Choroid plexus epithelial cell (primary cell): Measurements from ENCODE around the genes KLF17, BTBD19 and PRDX1.

- RRBS = no CpG with 5 or more reads among the region's 3 CpGs
These were observed 64.8 kb upstream of the ARTN start for GRCh38 chr1:43868698-43869215.

DNA sequence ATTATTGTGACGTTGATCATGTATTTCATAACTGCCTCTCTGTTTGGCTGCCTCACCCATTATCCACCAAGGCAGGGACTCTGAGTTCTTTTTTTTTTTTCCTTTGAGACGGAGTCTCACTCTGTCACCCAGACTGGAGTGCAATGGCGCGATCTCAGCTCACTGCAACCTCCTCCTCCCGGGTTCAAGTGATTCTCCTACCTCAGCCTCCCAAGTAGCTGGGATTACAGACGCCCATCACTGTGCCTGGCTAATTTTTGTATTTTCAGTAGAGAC is 52.7 kb upstream of the ARTN start:
- RRBS = no CpG with 5 or more reads among the region's 6 CpGs

DNA sequence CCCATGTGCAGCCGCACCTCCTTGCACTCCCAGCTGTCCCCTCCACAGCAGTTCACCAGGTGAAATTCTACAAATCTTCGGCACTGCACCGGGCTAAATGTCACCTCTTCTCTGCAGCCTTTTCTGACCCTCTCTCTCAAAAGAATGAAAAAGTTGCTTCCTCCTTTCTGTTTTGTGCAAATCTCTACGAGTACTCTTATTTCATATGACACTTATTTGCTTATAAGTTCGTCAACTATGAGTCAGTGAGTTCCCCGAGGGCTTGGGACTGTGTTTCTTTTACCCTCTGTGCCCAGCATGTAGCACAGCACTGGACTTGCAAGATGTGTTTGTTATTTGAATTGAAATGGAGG is 6.4 kb downstream of the SLC6A9 start:
- RRBS = no CpG with 5 or more reads among the region's 6 CpGs

- RRBS = no CpG with 5 or more reads among the region's 2 CpGs
These were observed 772 bp upstream of the SLC6A9 start for GRCh38 chr1:44032021-44032446.

GRCh38 chr1:44032447-44032860 is 1.2 kb upstream of the SLC6A9 start:
- RRBS = no CpG with 5 or more reads among the region's 7 CpGs

GRCh38 chr1:44043326-44044025 is 12.2 kb upstream of the SLC6A9 start:
- RRBS = no CpG with 5 or more reads among the region's 15 CpGs

GRCh38 chr1:44118559-44119367 is at the start of gene KLF17:
KLF17 (plus strand) TSS chr1:44118821.
- RRBS = 73% methylated on average over 1 of the region's 37 CpGs

- RRBS = no CpG with 5 or more reads among the region's 6 CpGs
These were observed 3.8 kb downstream of the DMAP1 start for GRCh38 chr1:44217084-44217520.

- RRBS = no CpG with 5 or more reads among the region's 5 CpGs
These were observed 10.4 kb downstream of the DMAP1 start for GRCh38 chr1:44223719-44224072.

- RRBS = no CpG with 5 or more reads among the region's 5 CpGs
These were observed 91.5 kb downstream of the RNF220 start for GRCh38 chr1:44496552-44496939.

DNA sequence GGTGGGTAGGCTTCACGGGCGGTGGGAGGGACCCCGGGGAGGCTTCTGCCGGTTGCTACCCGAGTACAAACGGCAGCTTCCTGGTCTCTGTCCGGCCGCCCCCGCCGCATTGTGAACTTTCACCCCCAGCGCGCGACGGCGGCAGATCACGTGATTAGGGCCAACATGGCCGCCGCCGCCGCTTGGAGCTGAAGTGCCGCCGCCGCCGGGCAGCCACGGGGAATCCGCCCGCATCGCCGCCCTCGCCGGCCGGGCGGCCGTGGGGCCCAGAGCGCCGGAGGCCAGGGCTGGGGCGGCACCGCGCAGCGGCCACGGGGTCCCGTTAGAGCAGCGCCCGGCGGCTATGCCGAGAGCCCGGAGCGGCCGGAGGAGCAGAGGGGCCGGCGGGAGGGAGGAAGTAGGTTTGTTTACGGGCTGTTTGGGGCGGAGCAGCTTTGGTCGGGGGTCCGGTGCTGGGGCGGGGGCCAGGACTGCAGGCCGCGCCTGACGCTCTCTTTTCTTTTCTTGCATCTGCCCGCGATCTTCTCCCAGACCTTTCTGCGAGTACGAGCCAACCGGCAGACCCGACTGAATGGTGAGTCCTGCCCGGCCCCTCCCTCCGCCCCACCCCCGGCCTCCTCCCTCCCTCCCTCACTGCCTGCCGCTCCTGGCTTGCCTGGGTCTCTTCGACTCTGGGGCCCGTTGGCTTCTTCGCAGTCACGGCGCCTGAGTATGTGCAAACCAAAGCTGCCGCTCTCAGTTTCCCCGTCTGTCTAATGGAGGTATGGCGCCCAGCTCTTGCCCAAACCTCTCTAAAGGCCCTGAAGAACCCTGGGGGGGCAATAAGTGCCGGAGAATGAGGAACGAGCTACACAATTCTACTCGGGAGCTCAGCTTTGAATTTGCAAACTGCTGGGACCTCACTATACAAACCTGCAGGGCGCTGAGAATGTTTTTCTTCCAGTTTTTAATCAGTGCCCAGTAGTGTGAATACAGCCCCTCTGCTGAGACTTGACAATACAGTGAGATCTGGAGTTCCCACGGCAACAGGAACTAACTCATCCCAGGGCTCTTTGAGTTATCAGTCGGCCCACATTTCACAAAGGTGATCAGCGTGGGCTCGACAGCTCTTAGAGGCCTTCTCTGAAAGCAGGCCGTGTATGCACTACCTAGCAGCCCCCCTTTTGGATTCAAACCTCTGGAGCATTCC is 42.1 kb downstream of the TMEM53 start:
- RRBS = 1% methylated on average over 29 of the region's 86 CpGs

DNA sequence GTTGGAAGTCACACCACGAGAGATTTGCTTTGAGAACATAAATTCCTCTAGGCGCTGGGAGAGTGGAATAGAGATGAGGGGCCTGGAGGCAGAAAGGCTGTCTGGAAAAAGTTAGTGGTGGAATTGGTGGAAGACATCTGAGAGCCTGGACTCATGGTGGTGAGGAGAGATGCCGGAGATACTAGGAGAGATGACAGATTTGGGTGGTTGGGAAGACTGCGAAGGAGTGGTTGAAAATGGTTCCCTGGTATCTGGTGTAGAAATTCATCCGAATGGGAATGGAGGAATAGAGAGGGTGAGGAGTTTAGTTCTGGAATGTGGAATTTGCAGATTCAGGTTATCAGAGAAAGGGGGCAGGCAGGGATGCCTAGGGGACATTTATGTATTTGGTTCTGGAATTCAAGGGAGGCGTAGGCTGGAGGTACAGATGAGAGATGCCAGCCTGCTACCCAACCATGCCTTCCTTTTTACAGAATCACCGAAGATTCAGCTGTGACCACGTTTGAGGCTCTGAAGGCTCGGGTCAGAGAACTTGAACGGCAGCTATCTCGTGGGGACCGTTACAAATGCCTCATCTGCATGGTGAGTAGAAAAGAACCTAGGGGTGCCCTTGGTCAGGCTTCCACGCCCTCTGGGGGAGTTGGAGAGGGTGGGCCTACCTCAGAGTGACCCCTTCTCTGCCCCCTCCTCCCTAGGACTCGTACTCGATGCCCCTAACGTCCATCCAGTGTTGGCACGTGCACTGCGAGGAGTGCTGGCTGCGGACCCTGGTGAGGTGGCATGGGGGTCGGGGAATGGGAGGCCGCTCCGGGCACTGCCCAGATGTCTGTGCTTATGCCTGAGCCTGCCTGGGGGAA is 24.9 kb downstream of the TMEM53 start:
- RRBS = no CpG with 5 or more reads among the region's 22 CpGs

DNA sequence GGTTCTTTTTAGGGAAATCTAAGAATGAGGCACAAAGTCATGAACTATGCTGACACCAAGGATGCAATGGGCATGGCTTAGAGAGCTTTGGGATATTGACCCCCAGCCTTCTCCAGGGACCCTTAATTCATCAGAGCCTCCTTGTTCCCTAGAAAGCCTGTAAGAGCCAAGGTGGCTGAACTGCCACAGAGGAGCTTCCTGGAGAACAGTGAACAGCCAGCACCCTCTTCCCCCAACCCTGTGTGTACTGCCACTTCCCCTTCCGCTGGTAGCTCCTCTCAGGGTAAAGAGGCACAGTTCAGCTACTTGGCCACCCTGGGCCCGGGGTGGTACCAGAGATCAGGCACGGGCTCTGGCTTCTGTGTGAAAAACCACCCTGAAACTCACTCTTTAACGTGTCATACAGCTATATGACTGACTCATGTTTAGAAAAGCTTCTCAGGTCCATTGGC is 22.2 kb downstream of the ARMH1 start:
- RRBS = no CpG with 5 or more reads among the region's 4 CpGs

DNA sequence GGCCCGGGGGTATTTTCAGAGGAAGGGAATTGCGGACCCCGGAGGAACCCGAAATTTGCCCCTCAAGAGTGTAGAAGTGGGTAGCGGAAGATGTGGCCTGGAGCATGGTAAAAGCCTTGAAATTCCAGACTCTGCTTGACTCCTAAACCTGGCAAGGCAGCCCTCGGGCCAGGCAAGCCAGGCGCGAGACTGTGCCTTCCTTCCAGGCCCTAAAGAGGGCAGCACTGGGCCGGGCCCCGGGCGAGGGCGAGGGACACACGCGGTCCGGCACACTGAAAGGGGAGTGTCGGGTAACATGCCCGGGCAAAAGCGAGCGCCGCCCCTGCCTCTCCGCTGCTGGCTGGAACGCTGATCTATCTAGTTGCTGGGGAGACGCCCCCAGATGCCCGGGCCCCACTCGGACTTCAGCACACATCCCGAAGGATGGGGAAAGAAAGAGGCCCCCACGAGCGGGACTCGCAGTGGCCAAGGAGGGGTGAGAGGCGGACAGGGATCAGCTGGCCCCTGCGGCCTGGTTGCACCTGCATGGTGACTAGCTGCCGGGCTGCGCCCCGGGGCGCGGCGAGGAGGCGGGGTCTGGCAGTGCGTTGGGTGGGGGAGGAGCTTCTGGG is 439 bp upstream of the PLK3 start:
- RRBS = 2% methylated on average over 13 of the region's 39 CpGs

- RRBS = no CpG with 5 or more reads among the region's 21 CpGs
These were observed at the start of gene BTBD19 for GRCh38 chr1:44808241-44808943. BTBD19 (plus strand) TSS chr1:44808523.

- RRBS = no CpG with 5 or more reads among the region's 5 CpGs
These were observed 4.1 kb downstream of the TOE1 start for GRCh38 chr1:45343869-45344715.

GRCh38 chr1:45348725-45349205 is 8.8 kb downstream of the TOE1 start:
- RRBS = no CpG with 5 or more reads among the region's 2 CpGs

DNA sequence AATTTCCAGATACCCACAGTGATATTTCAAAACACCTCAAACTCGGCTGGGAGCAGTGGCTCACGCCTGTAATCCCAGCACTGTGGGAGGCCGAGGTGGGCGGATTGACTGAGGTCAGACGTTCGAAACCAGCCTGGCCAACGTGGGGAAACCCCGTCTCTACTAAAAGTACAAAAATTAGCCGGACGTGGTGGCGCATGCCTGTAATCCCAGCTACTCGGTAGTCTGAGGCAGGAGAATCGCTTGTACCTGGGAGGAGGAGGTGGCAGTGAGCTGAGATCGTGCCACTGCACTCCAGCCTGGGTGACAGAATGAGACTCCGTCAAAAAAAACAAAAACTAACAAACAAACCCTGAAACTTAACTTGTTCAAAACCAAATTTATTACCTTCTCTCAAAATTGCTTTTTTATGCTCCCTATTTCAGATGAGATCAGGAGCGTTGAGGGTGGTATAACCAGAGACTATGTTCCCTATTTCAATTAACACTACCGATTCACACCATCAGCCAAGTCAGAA is 1.4 kb downstream of the TESK2 start:
- RRBS = no CpG with 5 or more reads among the region's 17 CpGs

DNA sequence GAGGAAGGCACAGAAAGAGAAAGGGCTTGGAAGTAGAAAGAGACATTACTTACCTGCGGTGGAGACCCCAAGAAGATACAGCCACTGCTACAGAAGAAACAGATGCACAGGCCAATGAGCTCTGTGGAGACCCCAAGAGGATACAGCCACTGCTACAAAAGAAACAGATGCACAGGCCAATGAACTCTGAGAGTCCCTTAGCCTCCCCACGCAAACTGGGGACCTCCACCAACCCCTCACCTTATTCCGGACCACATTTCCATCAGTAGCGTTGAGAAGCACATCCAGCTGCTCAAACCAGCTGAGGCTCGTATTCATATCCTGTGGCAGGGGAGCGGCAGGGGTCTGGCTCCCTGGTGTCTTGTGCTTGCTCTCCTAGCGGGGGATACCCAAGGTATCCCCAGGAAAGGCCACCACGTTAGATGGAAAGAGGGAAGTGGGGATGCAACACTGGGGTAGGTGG is 550 bp downstream of the CCDC163 start:
- RRBS = no CpG with 5 or more reads among the region's 8 CpGs

DNA sequence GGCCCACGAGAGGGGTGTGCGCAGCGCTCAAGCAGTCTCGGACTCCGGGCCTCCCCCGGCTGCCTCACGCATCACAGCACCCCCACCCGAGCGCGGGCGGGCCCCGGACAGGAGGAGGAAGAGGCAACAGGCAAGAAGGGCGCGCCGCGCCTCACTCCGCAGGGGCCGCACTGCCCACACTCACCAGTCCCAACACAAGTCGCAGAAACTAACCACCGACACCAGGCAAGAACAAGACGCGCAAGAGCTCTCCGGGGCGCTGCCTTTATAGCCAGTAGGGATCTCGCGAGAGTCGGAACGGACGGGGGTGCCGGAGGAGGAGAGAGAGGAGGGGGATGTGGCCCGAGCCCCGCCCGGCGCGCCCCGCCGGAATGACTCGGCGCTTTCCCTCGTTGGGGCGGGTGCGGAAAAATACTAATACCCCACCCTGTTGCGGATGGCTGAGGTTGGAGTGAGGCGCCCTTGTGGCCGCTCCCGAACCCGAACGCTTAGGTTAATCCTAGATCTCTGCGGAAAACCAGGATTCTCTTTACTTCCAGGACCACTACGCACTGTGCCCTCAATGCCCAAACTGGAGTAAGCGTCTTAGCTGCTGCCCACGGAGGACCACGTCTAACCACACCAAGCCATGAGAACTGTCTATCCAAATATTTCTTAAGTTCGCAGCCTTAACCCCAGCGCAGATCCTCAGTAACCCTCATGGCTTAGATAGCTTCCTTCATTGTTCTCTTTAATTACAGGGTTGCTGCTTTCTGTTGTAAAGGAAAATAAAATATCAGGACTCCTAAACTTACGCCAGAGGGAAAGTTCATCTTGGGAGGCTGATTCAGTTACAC is at the start of gene PRDX1:
PRDX1 (minus strand) TSS at position 240 of the 836 bp plus-strand sequence.
- RRBS = 2% methylated on average over 22 of the region's 56 CpGs